ENCODE measurements around the genes CRISP1, PKHD1, MCM3, PAQR8 and GSTA4.

DNA sequence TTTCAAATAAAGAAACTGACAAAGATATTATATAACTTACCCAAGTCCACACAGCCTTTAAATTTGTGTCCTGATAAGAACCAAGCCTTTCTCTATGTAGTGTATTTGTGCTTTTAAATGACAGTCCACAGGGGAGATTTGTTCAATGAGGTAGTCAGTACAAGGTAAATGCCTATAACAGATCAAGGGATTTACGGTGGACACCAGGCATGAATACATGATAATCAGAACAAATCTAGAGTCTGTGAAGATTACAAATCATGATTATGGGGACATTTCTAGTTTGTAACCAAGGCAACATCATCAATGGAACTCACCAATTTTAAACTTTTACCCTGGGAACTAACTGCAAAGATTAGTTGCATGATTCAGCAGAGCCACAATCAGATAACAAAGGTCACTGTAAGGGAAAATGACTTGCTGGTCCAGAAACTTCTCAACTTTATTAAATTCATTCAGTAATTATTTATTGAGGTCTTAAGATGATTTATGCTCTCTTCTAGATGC, at the start of gene CRISP1:
CRISP1 (minus strand) TSS at position 147 of the 507 bp plus-strand sequence.
- PRO-cap, result no peak

DNA sequence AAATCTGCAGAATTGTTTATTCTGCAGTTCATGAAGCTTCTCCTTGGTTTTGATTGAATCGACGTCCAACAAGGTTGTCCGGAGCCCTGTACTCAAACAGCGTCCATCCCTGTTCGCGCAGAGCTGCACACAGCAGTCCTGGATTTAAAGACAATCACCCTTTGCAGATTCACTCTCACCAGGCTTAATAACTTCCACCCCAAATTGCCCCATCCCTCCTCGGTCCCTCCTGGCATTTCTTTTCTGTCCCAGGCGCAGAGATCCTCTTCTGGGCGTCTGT, 1.4 kb upstream of the TFAP2B start:
- PRO-cap, result no peak

DNA sequence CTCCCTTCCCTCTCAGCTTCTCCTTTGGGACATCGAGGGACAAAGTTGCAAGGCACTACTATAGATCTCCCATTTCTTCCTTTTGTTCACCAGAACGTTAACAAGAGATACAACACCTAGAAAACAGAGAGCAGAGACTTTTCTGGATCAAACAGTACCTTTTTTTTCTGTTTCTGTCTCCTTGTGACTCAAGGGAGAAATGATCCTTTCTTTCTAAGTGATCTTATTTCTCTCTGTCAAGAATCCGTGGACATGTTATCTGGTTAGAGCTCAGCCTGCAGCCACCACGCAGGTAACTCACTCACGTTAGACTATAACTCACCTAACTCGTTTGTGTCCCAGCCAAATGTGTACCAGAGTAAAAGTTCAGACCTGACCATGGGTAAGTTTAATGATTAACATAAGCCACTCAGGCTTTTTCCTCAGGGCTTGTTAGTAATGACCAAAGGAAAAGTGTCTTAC, at the start of gene PKHD1:
PKHD1 (minus strand) TSS at position 338 of the 462 bp plus-strand sequence.
- PRO-cap, result no peak

DNA sequence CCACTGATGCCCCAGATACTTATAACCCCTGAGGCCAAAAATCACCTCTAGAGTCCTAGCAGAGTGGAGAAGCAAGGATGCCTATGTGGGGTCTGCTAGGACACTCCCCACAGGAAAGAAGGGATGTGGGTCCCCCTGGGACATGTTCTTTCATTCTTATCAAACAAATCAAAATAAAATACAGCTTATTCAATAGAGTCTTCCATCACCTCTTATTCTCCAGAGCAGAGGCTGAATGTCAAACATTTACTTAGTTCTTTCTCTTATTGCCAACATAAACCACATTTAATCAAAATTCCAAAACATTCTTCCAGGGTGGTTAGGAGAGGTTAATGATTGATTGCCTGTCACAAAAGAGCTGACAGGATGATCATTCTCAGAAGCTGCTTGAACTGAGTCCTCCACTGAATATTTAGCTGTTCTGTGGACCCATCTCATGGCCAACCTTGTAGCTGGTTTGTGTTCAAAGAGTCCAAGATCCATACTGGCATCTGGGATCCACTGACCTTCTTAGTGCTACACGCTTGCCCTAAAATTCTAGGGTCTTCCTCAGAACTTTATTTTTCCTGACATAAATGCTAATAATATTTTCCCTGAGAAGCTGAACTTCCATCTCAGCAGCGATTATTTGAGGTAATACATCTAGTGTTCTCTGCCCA, 37.3 kb upstream of the PKHD1 start:
- PRO-cap, result no peak

GRCh38 chr6:52263883-52264686, 19.8 kb upstream of the IL17F start:
- PRO-cap, result no peak

- PRO-cap, result bidirectional peak, plus-strand start at chr6:52285088, minus-strand start at chr6:52284742; unidirectional peak, plus-strand start at chr6:52285140
These were observed at the start of gene MCM3 for GRCh38 chr6:52283965-52285213. MCM3 (minus strand) TSS chr6:52284742.

DNA sequence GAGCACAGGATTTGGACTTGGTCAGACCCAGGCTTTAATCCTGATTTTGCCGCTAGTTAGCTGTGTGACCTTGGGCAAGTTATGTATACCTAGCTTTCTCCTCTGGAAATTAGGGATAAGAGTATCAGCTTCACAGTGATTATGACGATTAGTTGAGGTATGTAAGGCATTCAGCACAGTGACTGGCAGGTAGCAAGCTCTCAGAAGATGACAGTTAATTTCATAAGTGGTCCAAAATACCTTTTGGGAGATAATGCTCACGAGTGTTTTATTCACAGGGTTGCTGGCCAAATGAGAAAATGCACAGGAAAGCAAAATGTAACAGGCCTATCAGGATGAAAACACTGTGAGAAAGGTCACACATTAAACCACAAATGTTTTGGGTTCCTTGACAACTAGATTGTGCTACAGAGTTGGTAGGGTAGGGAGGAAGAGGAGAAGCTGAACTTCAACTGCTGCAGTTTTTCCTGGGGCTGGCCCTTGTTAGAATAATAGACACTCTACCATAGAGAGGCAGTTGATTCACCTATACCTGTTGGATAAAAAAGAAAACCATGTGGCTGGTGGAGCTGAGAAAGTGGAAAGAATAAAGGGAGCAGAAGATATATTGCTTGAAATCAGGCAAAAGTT, 28.2 kb upstream of the PAQR8 start:
- PRO-cap, result no peak

GRCh38 chr6:52352388-52353212, 9.4 kb upstream of the PAQR8 start:
- PRO-cap, result no peak

DNA sequence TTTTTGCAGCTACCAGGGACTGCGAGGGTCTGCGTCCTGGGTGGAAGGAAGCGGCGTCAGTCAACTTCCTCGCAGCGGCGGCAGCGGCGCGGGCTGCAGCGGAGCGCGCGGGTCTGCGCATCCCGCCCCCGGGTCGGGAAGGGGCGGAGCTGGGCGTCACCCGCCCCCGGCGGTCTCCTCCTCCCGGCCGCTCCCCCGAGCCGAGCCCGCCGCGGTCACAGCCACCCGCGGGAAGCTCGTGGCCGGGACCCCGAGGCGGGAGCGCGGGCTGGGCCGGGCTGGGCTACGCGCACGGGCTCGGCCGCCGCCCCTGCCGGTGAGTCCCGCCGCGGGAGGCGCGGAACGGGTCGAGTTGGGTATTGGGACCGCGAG, at the start of gene PAQR8:
PAQR8 (plus strand) TSS at position 218 of the 372 bp plus-strand sequence.
- PRO-cap, result bidirectional peak, plus-strand start at position 218 of the sequence, minus-strand start at position 95 of the sequence

- PRO-cap, result no peak
These were observed 17.0 kb upstream of the EFHC1 start for GRCh38 chr6:52403003-52403642.

DNA sequence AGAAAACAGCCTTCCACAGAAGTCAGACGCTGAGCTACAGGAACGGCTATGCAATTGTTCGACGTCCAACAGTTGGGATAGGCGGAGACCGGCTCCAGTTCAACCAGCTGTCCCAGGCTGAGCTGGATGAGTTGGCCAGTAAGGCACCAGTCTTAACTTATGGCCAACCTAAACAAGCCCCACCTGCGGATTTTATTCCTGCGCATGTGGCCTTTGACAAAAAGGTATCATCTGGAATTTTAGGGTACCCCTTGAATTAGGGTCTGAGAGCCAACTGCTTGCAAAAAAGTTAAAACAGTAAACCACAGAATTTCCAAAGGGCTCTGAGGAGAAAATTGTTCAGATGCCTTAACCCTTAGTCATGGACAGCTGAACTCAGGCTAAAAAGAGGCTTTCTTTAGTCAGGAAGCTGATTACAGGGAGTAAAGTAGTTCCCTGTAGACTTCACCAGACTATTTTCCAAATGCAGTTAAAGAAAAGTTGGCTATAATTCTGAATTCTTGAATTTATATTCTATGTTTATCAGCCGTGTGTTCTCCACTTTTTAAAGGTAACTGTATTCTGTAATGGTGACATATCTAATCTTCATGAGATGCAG, 3.9 kb downstream of the EFHC1 start:
- PRO-cap, result no peak

GRCh38 chr6:52502250-52502965, 74.5 kb downstream of the TRAM2 start:
- PRO-cap, result no peak

- PRO-cap, result no peak
These were observed 58.5 kb downstream of the TRAM2 start for GRCh38 chr6:52518468-52518671.

DNA sequence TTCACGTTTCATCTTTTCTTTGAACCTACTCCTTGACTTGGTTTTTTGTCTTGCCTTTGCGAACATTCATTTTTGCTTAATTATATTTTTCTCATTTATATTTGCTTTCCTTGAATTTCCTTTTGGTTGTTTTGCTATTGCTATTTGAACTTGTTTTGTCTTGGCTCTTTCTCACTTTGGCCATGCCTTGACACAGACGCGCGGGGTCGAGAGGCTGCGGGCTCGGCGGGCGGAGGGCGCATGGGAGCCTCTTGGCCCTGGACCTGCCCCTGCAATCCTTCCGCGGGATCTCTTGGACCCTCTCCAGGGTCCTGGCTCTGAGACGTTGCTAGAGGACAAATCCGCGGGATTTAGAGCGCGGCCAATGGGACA, 7.0 kb upstream of the TMEM14A start:
- PRO-cap, result bidirectional peak, plus-strand start outside the sequence, minus-strand start at position 303 of the sequence

GRCh38 chr6:52724521-52724815, 38.8 kb downstream of the GSTA2 start:
- PRO-cap, result no peak

GRCh38 chr6:52994416-52995539, at the start of gene GSTA4:
GSTA4 (minus strand) TSS chr6:52995284.
- PRO-cap, result unidirectional peak, minus-strand start at chr6:52995167; unidirectional peak, minus-strand start at chr6:52995279

GRCh38 chr6:53216219-53216586, 67.6 kb upstream of the GCM1 start:
- PRO-cap, result no peak

DNA sequence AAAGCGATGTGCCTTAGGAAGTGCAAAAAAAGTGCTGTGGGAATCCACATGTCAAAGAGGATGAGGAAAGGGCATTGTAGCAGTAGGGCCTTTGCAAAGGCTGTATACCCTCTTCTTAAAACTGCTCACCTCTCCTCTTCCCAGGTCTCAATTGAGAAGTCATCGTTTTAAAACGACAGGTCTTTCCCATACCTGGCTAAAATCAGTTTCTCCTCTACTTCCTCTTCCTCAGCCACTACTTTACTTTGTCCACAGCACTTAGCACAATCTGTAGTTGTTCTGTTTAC, 9.6 kb upstream of the ELOVL5 start:
- PRO-cap, result no peak

DNA sequence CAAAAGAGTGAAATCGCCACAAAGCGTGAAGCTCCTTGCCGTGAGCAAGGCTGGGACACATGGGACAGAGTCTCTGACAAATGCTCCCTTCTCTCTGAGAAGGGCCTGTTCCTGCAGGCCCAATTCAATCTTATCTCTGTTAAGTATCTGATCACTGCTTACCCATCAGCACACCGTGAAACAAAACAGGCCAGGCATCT, 79.3 kb downstream of the GCLC start:
- PRO-cap, result no peak

DNA sequence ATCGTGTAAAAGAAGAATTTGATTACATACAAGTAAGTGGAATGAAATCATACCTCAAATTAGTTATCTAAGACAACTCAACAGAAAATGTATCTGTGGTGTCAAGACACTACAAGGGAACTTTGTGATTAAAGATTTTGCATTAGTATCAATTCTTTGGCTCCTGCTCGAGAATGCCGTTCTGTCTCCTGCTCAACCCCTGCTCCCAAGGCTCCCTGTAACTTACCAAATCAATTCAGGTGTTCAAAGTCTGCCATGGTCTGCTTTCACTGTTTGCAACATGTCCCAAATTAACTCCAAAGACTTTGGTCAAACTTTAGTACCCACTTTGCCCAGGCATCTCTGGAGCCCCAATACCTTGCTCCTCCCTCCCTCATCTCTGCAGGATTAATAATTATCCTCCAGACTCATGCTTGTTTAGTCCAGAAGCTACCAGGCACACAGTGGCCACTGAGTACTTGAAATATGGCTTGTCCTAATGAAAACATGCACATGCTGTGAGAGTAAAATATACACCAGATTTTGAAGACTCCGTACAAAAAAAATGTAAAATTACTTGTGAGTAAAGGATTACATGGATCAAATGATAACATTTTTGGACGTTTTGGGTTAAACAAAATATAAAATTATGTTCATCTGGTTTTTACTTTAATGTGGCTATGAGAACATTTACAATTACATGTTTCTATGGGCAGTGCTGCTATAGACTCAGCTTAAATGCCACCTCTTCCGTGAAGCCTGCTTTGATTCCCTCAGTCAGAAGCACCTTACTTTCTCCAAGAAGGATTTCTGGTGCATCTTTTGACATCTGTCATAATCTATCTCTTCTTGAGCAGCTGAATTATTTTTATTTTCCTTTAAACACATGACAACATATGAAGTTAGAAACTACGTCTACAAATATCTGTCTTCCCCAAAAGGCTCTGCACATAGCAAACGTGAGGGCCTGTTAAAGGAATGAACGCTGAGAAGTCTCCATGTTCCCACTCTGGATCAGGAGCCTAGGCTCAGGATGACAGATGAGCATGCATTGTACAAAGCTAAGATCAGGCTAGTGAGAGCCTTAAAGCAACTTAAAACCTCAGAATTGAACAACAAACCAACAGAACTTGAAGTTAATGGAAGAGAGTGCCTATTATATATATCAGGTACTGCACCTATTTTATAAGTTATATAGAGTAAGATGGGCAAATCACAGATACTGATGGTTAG, 30.0 kb downstream of the GCLC start:
- PRO-cap, result no peak